Occipital lobe (tissue), 2 donors: Measurements from ENCODE around the genes C2CD6, BMPR2, ICA1L and NBEAL1.

DNA sequence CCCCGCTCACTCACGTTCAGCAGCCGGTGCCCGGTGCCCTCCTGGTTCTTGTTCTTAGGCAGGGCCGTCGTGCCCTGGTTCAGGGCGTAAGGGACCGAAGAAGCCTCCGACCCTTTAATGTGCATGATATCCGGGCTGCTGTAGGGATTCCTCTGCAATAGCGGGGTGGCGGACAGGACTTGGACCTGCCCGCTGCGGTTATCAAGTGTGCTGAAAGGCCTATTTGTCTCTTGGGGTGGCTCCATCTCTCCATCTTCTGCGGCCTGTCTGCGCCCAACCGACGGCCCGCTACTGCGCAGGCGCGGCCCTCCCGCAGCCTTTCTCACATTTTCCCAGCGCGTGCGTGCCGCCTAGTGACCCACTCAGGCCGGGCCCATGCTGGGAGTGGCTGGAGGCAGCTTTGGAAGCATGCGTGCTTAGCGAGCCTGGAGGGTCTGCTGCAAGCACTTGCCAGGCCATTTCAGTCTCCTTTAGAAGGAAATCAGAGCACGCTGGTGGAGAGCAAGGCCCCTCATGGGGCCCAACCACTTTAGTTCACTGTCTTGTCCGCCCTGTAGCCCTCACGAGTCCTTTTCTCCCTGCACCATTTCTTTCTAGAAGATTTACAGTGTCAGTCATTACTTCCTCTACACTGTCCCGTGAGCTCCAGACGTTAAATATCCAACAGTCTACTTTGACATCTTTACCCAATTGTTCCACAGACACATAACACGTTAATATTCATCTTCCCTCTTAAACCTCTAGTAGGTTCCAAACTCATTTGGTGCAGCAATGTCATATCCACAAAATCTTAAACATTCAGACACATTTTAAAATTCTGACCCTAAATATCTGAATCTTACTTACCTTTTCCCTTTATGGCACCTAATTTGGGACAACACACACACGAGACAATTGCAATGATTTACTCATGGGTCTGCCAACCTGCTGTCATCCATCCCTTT is at the start of gene C2CD6:
TSS of gene C2CD6 (minus strand) at position 293 of the 944 bp plus-strand sequence.
- RAMPAGE, long total RNA: no peak

DNA sequence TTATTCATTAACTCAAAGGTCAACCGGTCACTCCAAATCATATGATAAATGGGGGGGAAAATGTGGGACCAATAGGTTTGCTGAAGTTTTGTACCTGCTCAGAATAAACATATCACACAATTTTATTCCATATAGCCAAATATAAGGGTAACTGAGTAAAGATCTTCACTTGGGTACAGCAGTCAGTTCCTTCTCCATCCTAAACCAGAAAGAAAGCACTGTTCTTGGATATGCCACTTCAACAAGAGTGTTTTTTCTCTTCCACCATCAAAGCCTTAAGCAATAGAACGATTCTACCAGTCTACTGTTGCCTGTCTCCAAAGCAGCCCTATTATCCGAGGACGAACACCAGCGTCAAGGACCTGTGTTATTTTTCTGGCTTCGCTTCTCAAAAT is 851 bp downstream of the ALS2 start:
- RAMPAGE, long total RNA: no peak

DNA sequence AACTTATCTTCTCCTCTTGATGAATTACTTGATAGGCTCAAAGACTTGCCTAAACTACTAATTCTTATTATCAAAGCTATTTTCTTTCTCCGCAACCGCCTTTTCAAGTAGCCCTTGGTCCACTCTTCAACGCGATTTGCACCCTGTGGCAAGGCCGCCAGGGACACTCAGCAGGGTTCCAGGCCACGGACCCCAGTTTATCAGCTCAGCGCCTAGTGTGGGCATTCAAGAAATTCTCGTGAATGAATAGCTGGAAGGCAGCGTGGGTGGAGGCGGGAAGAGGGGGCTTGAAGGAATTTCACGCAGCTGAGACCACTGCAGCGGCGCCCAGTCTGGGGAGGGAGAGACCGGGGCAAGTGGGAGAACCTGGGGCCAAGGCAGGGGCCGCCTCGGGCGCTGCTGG is 452 bp downstream of the ALS2 start:
- RAMPAGE, long total RNA: no peak

DNA sequence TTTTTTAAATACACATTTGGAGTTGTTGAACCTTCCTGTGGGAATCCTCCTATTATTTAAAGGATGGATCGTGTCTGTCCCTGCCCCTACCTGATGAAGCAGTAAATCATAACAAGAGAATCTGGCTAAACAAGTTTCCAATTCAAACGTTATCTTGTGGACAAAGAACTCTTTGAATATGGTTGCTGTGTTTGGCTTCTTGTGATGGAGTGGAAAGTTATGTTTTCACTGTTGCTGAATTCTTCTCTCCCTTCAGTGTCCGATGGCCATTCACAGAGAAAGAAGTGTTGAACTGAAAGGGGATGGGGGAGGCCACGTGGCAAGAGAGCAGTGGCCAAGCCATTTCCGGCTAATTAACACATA is 37.1 kb upstream of the FZD7 start:
- RAMPAGE, long total RNA: no peak

GRCh38 chr2:202031980-202032496 is 1.6 kb upstream of the FZD7 start:
- RAMPAGE, long total RNA: no peak

DNA sequence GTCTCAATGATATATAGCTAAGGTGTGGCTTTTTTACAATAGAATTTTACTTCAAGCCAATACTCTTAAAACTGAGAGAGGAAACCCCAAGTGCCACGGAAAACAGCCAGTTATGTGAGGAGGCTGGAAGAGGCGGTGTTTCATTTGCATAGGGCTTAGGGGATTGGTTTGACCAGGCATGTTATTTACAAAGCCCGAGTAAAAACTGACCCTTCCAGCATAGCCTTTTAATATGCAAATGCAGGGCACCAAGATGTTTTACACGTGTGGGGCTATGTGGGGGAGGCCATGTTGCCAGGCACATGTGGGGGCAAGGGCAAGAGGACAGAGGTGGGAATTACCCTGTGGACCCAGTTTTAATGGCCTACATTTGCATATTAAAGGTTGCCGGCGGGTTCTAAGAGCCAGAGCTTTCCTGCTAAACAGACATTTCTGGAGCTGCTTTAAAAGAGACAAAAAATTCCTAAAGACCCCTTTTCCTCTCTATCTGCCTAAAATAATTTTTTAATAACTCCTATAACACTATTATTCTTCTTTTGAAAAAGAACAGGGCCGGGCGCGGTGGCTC is 11.5 kb upstream of the SUMO1 start:
- RAMPAGE, long total RNA: no peak

GRCh38 chr2:202302575-202303130 is 37.1 kb downstream of the NOP58 start:
- RAMPAGE, long total RNA: no peak

- RAMPAGE, long total RNA: start-site peak on the minus strand at chr2:202376112-202376117, 89 and 18 reads in 2 replicates
Measured at GRCh38 chr2:202375938-202376770, at the start of gene BMPR2. BMPR2 (plus strand) TSS chr2:202376327.

DNA sequence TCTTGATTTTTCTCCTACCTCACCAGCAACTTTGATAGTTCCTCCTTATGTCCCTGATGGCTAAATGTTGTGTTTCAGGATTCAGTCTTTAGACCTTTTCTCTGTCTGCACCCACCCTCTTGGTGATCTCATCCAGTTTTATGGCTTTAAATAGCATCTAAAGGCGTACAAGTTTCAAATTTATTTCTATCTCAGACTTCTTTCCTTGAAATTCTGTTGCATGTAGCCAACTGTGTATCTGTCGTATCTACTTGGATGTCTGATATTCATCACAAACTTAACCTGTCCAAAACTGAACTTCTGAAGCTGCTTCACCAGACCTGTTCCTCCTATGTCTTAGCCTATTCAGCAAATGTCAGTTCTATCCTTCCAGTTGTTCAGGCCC is 9.9 kb downstream of the BMPR2 start:
- RAMPAGE, long total RNA: no peak

DNA sequence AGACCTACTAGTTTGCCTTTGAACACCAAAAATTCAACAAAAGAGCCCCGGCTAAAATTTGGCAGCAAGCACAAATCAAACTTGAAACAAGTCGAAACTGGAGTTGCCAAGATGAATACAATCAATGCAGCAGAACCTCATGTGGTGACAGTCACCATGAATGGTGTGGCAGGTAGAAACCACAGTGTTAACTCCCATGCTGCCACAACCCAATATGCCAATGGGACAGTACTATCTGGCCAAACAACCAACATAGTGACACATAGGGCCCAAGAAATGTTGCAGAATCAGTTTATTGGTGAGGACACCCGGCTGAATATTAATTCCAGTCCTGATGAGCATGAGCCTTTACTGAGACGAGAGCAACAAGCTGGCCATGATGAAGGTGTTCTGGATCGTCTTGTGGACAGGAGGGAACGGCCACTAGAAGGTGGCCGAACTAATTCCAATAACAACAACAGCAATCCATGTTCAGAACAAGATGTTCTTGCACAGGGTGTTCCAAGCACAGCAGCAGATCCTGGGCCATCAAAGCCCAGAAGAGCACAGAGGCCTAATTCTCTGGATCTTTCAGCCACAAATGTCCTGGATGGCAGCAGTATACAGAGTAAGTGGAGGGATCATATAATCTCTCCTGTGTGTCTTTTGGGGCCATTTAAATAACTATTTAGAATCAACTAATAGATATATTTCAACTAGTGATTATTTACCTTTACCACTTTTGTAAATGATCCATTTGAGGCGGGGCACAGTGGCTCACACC is 78.7 kb upstream of the FAM117B start:
- RAMPAGE, long total RNA: no peak

DNA sequence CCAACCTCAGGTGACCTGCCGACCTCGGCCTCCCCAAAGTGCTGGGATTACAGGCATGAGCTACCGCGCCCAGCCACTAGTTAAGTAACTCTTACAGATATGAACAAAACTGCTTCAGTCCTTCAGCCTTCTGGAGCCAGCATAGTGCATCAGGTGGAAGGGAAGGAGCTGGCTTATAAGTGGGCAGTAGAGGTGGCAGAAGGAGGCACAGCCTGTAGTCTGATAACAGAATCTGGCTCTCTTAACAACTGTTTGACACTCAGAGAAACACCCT is 3.3 kb downstream of the FAM117B start:
- RAMPAGE, long total RNA: no peak

DNA sequence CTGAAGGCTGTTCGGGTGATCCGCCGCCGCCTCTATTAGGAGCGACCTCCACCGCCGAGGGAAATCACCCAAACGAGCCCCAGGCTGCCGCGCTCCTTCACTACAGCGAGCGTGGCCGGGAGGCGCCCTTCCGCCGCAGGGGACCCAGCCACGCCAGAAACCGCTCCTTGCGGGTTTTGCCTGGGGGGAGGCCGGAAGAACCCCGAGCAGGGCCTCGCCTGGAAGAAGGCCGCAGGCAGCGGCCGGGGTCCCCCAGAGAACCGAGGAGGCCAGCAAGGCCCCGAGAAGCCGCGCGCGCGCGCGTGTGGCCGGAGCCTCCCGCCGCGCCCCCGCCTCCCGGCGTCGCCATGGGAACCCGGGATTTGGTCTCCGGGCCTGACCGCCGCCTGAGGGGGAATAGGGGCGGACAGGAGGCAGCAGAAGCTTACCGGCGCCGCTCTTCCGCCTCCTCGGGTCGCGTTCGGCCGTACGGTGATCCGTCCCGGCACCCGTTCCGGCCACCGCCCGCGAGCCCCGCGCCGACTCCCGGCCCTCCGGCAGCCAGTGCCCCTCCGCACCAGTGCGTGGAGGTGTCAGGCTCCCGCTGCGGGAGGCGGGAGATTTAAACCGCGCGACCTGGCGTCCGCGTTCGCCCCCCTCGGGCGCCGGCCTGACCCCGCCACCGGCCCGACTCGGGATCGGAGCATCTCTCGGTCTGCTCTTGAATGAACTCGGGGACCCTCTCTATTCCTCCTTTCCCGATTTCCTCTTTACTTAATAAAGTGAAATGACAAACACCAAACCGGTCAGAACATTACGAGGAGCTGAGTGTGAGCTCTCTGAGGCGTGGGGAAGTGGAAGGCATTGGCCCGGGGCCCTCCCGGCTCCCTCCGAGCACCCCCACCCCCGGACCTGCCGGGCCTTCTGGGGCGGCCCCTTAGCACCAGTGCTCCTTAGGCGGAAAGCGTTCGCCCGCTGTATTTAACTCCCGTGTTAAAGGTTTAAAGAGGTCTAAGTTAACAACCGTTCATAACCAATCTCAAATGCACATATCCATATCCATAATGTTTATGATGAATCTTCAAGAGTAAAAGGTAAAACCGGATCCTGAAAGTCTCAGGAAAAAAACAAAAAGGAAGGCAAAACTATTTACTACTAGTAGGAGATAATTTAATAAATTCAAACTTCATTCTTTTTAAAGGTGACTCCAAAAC is at the start of gene ICA1L:
TSS of gene ICA1L (minus strand) at position 576 of the 1,193 bp plus-strand sequence.
- RAMPAGE, long total RNA: start-site peak on the minus strand centred at position 91 of the sequence, 111 bp wide, 145 and 147 reads in 2 replicates; start-site peak on the minus strand centred at position 289 of the sequence, 99 bp wide, 738 and 779 reads in 2 replicates; start-site peak on the minus strand centred at position 526 of the sequence, 123 bp wide, 124 and 281 reads in 2 replicates

DNA sequence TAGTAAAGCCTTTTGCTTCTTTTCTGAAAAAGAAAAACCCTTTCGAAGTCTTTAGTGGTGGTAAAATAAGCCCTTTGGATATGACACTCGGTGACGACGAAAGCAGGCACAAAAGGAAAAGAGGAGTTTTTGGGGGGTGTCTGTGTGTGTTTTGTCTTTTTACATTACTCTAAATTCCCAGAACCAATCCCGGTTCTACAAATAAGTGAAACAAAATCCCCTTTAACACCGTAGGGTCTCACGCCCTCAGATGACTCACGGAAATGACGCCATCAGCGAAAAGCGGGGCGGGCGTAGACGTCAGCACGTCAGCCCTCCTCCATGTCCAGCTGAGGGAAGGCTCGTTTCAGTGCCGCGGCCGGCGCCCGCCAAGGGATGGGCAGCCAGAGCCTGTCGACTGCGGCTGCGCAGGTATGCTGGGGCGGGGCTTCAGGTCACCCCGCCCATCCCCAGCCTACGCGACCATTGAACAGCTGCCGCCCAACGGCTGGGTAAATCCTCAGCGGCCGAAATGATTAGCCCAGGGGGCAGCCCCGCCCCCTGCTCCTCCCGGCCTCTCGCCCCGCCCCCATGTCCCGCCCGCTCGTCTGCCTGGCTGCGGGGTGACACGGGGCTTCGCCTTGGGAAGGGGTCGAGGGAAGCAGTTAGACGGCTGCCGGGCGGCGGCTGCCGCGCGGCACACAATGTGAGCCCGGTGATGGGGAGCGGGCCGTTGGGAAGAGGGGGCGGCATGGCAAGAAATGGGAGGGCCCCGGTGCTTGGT is at the start of gene NBEAL1:
TSS of gene NBEAL1 (plus strand) at position 578 of the 763 bp plus-strand sequence.
- RAMPAGE, long total RNA: no peak

DNA sequence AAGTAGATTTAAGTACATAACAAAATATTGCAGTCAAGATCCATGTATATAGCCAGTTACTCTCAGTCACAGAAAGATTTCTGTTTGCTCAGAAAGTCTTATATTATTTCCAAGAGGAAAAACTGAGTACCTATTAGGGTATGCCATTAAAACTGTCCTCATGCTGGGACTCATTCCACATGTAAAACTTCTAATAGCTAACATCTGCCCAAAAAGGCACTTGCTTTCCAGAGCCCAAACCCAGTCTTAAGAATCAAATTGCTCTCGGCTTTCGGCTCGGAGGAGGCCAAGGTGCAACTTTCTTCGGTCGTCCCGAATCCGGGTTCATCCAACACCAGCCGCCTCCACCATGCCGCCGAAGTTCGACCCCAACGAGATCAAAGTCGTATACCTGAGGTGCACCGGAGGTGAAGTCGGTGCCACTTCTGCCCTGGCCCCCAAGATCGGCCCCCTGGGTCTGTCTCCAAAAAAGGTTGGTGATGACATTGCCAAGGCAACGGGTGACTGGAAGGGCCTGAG is 48.3 kb upstream of the CYP20A1 start:
- RAMPAGE, long total RNA: no peak

- RAMPAGE, long total RNA: no peak
Measured at GRCh38 chr2:203580772-203581306, 45.7 kb upstream of the RAPH1 start.

- RAMPAGE, long total RNA: no peak
Measured at GRCh38 chr2:203584774-203585324, 49.7 kb upstream of the RAPH1 start.

- RAMPAGE, long total RNA: no peak
Measured at GRCh38 chr2:203604049-203604452, 69.0 kb upstream of the RAPH1 start.

DNA sequence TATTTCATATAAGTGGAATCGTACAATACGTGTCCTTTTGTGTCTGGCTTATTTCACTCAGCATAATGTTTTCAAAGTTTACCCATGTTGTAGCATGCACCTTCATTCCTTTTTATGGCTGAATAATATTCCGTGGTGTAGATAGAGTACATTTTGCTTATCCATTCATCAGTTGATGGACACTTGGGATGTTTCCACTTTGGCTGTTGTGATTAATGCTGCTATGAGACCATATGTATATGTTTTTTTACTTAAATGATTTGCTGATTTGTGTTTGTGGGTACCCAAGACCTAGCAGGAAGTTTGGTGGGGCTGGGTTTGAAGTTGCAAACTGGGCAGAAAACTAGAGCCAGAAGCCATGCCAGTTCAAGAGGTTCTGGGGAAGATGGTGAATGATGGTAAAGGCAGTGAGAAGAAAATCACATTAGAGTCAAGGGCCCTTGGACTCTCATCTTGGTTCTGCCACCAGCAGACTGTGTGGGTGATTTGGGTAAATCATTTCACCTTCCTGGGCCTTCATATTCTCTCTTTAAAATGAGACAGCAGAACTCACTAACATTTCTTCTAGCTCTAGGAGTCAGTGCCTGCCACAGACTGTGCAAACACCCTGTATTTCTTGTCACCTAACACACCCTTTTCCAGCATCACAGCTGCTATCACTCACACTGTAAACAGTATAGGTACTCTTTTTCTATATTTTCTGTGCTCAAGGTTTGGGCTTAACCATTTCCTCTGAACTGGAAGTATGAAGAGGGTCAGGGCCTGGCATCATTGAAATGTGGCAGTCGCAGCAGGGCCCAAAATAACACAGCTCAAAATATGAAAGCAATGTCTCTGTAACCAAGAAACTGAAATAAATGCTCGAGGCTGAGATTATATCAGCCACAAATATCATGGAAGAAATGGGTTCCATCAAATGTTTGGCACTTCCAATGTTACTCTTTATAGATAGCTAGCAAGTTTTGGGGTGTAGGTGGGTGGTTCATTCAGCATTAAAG is 8.4 kb upstream of the CTLA4 start:
- RAMPAGE, long total RNA: no peak

- RAMPAGE, long total RNA: no peak
Measured at GRCh38 chr2:203868953-203869887, 1.6 kb downstream of the CTLA4 start.

GRCh38 chr2:203940022-203940616 is 3.6 kb downstream of the ICOS start:
- RAMPAGE, long total RNA: no peak